Measurements from ENCODE around the gene GAPT.

GRCh38 chr5:54621077-54621387 lies 103.5 kb downstream of the SNX18 start:
- PRO-cap, result no peak
- RRBS, result no CpG with 5 or more reads among the region's 1 CpG

DNA sequence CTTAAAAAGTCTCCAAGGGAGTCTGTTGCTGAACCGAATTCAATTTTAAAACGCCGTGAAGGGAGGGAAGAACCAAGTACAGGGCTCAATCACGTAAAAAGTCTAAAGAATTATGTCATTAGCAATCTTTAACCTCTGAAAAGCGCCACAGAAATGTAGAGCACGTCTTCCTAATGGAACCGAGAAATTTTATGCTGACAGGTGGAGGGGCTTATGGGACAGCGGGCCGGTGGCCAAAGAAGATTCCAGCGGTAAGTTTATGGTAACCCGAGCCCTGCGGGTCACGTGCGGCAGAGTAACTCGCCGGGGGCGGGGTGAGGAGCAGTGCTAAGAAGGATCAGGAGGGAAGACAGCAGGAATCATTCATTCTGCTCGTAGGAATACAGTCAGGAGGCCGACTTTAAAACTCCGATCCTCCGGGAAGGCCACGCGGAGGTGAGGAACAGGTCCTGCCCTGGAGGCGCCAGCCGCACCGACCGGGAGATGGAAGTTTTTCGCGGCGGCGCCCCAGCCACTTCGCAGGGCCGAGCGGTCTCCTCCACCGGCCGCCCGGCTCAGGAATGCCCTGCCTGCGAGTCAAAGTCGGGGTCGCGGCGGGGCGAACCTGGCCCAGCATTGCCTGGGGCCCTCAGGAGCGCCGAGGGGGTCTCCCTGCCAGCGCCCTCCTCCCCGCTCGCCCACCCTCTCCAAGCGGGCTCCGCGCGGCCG lies 101.9 kb downstream of the ESM1 start:
- PRO-cap, result bidirectional peak, plus-strand start at position 330 of the sequence, minus-strand start at position 179 of the sequence
- RRBS, result 4% methylated on average over 25 of the region's 53 CpGs

DNA sequence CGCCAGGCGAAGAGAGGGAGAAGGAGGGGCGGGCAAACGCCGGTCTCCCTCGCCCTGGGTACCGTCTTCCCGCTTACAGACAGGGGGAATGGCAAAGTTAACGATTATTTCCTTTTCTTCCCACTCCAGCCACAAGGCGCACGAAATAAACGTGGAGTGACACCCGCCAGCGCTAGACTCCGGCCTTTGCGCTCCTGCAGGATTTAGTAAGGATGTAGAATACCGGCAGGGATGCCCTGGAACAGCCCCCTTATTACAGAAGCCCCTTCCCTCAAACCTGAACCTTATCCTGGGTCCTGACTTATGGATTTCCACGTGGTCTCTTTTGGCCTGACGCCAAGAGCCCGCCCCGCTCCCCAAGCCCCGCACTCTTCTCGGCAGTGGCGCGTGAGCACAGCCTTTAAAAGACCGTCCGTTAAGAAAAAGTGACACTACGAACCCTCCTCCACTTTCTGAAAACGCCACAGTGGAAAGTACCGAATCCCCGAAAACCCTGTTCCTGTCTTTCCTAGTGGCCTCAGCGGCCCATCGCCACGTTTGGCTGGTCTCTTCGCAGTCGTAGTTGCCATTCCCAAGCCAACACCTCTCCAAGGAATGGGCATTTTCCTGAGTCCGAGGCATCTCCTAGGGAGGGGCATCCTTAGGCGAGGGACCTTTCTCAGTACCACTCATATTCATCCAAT lies 541 bp upstream of the MCIDAS start:
- PRO-cap, result no peak
- RRBS, result 2% methylated on average over 2 of the region's 38 CpGs

DNA sequence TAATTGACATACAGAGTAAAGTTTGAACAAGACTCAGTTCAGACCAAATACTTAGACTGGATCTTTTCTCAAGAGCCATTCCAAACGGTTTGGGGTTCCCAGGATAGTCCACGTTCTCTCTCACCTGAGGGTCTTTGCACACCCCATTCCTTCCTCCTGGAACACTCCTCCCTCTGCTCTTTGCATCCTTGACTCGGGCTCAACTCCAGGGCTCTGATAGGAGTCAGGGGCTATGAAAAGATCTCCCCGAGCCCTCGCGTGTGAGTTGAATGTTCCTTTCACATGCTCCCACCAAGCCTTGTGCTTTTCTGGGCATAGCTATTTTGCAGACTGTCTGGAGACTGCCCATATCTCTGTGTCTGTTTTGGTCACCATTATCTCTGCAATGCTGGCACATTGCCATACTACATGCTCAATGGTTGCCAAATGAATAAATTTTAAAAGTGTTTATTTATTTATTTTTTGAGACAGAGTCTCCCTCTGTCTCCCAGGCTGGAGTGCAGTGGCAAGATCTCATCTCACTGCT lies 56.9 kb upstream of the PLPP1 start:
- PRO-cap, result no peak
- RRBS, result no CpG with 5 or more reads among the region's 6 CpGs

- PRO-cap, result no peak
- RRBS, result no CpG with 5 or more reads among the region's 7 CpGs
Measured at GRCh38 chr5:55931636-55932120, 63.1 kb downstream of the IL6ST start.

DNA sequence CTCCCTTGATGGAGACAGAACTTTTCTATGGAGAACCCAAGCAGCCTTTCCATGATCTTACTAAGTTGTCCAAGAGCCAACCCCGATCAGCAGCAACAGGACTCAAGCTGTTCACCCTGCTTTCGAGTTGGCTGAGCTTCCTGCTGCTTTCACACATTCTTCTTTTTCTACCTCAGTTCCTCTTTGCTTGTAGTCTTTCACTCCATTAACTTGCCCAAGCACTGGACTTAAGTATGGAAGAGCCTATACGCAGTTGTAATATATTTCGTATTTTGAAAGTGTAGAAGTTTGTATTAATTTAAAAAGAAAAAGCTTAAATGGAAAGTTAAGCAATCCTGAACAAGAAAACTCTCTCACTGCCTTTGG lies 59.3 kb downstream of the IL6ST start:
- PRO-cap, result no peak
- RRBS, result no CpG with 5 or more reads among the region's 4 CpGs

- PRO-cap, result no peak
- RRBS, result no CpG with 5 or more reads among the region's 2 CpGs
Measured at GRCh38 chr5:55946089-55946357, 48.7 kb downstream of the IL6ST start.

- PRO-cap, result no peak
- RRBS, result no CpG with 5 or more reads among the region's 2 CpGs
Measured at GRCh38 chr5:56152352-56152767, 80.8 kb downstream of the ANKRD55 start.

GRCh38 chr5:56156589-56157723 lies 76.2 kb downstream of the ANKRD55 start:
- PRO-cap, result no peak
- RRBS, result no CpG with 5 or more reads among the region's 11 CpGs

DNA sequence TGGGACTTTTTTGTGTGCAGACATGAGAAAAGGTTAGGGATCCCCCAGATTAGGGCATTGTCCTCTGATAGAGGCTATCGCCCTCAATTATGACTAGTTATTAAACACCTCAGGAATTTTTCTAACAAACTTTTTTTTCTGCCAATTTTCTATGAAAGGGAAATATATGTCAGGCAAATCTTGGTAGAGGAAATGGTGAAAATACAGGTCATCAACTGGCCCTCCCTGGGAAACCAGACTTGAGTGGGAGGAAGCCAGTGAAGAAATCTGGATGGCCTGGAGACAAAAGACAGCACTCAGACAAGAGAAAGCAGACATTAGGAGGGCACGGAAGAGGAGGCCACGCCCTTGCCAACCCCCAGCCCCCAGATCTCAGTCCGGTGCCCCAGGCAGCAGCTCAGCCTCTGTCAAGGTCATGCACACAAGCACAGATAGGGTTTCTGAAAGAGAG lies 85.9 kb upstream of the ANKRD55 start:
- PRO-cap, result no peak
- RRBS, result no CpG with 5 or more reads among the region's 4 CpGs

GRCh38 chr5:56350501-56350870 lies 117.4 kb upstream of the ANKRD55 start:
- PRO-cap, result no peak
- RRBS, result 11% methylated on average over 2 of the region's 3 CpGs

GRCh38 chr5:56480598-56481172 lies 247.6 kb upstream of the ANKRD55 start:
- PRO-cap, result bidirectional peak, plus-strand start at chr5:56480839, minus-strand start at chr5:56480880; bidirectional peak, plus-strand start at chr5:56481044, minus-strand start at chr5:56480959
- RRBS, result 1% methylated on average over 7 of the region's 44 CpGs

DNA sequence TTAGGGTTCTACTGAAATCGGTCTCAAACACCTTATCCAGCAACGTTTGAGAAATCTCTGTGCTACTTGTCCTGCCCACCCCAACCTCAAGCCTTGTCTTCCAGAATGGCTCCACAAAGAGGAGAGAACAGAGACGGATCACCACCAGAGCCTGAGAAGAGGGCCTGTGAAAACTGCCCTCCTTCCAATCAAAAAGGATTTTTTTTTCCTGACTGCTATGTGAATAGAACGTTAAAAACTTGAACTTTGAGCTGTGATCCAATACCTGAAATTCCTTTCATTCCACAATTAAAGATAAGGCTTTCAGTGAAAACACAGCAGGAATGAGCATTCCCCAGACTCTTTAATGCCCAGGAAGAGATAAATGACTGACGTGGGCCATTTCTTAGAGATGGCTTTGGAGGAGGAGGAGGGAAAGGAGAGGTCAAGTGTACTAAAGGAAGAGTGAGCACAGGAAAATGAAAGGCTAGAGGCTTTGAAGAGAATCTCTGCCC lies 178.0 kb upstream of the MAP3K1 start:
- PRO-cap, result no peak
- RRBS, result no CpG with 5 or more reads among the region's 5 CpGs

DNA sequence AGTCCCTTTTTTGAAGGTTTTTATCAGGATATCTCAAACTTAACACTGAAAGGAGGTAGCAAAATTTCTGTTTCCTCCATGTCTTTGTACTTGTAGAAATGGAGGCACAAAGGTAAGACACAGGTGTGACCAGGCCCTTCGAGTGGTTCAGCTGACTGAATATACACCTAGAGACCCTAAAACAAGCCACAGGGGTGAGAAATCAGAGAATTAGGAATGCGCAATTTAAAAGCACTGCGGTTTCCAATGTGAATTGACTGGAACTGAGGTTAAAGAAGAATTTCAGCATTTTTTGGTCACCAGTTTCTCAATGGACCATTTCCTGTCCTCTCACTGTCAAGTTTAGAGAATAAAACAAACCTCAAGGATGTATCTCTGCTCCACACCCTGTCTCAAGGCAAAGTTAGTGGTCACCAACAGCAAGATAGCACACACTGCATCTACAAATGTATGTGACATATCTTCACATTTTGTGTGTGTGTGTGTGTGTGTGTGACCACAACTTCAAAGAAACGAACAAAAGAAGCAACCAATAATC lies 143.8 kb upstream of the MAP3K1 start:
- PRO-cap, result no peak
- RRBS, result no CpG with 5 or more reads among the region's 4 CpGs

DNA sequence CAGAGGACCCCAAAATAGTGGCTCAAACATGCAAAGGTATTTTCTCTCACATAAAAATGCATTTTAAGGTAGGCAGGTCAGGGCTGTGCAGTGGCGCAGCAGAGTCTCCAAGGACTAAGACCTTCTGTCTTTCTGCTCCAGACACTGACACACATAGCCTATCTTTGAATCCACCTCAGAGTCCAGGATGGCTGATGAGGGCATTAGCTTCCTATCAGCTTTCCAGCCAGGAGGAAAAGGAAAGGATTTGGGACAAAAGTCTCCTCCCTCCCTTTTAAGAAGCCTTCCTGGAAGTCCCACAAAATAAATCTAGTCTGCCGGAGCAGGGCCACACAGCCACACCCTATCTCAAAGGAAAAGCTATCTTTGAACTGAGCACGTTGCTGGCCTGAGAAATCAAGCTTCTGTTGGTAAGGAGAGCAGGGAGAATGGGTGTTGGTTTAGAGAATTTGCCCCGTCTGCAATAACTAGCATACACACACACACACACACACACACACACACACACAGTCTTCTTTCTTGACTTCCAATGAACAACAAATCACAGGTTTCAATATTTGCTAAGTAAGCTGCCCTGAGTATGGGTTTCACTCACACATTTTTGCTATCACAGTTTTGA lies 116.7 kb upstream of the MAP3K1 start:
- PRO-cap, result no peak
- RRBS, result no CpG with 5 or more reads among the region's 4 CpGs

DNA sequence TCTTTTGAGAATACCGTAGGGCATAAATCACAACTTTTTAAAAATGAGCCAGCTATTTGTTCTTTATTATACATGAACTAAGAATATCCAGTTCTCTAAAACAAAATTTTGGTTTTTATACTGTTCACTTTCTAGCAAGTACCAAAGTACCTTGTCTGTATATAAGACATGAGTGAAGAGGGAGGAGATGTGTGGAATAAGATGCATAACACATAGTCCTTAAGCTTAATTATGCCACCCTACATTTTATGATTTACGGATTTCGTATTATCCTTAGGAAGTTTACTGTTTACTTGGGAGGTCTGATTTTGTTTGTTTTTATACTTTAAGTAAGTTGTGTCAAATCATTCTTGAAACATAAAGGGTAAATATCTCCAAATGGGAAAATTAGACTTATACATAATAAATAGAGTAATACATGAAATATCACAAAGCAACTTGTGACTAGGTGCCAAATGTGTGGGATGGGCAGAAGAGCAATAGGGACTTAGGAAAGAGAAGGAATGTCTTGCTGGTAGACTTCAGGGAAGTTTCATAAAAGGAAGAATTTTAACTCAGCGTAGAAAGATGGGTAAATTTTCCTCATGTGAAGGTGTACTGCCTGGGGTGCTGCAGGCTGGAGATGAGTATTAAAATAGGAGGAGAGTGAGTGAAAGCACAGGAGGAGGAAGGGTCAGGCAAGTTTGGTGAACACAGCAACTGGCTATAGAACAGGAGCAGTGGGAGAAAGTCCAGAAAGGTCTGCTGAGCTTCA lies 43.1 kb downstream of the MAP3K1 start:
- PRO-cap, result no peak
- RRBS, result no CpG with 5 or more reads among the region's 4 CpGs

- PRO-cap, result no peak
- RRBS, result no CpG with 5 or more reads among the region's 8 CpGs
Measured at GRCh38 chr5:57174777-57175150, 905 bp downstream of the GPBP1 start.

- PRO-cap, result no peak
- RRBS, result no CpG with 5 or more reads among the region's 5 CpGs
Measured at GRCh38 chr5:57835011-57835679, 352.5 kb upstream of the ACTBL2 start.

DNA sequence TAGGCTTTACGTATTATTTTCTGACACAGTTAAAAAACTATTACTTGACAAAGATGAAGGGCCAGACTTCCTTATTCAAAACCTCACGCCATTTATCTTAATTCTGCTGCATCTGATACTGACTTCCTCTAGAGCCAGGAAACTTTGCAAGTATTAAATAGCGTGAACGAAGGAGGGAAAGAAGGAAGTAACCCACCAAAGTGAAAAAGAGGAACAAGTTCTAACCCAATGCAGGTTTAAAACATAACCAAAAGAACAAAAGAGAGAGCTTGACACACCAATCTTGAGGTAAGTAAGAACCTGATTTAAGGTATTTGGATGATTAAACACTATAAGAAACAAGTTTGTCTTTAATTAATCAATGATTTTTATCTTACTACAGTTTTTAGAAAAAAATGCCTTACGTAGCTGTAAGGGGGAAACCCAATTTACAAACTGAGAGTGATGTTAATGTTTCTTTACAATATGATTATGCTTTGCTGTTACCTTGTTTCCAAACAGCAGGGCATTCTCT lies at the start of gene GAPT:
GAPT (plus strand) TSS at position 182 of the 514 bp plus-strand sequence.
- PRO-cap, result no peak
- RRBS, result no CpG with 5 or more reads among the region's 5 CpGs

GRCh38 chr5:59018790-59019771 lies 436.2 kb downstream of the RAB3C start:
- PRO-cap, result no peak
- RRBS, result no CpG with 5 or more reads among the region's 5 CpGs